Metanephros (tissue), 2 donors: ENCODE results near the gene SLC25A4.

DNA sequence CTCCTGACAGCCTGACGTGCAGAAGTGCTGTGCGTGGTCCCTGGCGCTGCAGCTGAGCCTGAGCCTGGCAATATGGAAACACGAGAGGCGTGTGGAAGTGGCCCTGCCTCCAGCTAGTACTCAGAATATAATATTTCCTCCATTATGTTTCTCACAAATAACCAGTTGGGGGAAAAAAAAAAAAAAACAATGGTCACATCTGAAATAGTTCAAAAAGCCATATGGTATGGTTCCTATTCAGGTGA lies 42.7 kb downstream of the IRF2 start:
- RAMPAGE, long total RNA = no peak

- RAMPAGE, long total RNA = no peak
Observed at GRCh38 chr4:184432300-184433051, 41.9 kb downstream of the IRF2 start.

GRCh38 chr4:184444817-184445392 lies 29.4 kb downstream of the IRF2 start:
- RAMPAGE, long total RNA = no peak

DNA sequence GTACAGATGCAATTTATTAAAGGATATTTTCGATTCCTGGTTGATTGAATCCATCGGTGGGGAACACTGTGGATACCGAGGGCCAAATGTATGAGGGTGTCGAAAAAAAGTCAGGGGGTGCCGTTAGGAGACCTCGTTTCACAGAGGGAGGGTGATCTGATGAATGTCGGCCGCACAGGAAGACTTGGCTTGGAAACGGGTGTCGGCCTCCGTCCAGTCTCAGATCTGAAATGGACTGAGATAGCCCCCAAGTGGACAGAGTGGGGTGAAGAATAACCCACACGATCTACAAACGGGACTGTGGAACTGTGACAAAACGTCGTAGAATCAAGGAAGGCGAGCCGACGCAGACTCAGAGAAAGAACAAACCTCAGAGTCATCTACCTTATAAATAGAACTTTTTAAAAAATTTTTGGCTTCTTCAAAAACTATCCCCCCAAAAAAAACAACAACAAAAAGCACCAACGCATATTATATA lies 63.6 kb upstream of the IRF2 start:
- RAMPAGE, long total RNA = no peak

DNA sequence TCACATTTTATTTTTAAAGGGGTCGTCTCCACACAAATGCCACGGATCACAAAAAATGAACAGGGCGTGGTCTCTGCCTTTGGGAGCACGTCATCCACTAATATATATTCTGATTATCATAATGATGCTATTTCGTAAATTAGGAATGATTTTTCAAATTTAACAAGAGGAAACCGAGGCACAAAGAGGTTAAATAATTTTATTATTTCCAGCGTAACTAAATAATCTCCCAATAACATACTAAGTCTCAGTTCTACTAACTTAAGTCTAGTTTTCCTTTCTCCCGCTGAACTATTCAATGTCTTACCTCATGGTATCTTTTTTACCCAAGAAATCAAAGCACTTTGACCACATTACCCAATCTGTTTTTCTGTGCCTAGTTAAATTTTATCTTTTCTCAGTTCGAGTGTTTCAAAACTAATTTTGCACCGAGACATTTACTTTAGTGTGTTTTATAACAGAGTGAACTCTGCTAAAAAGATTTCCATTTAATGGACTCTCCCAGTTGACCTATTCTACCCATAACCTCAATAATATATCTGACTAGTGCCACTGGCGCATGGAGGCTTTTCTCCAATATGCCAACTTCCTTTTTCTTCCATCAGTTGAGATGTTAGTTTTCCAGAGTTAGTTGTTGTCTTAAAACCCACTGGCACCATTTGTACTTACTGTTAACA lies 67.5 kb upstream of the IRF2 start:
- RAMPAGE, long total RNA = no peak

GRCh38 chr4:184773934-184774519 lies 40.1 kb upstream of the CENPU start:
- RAMPAGE, long total RNA = no peak

DNA sequence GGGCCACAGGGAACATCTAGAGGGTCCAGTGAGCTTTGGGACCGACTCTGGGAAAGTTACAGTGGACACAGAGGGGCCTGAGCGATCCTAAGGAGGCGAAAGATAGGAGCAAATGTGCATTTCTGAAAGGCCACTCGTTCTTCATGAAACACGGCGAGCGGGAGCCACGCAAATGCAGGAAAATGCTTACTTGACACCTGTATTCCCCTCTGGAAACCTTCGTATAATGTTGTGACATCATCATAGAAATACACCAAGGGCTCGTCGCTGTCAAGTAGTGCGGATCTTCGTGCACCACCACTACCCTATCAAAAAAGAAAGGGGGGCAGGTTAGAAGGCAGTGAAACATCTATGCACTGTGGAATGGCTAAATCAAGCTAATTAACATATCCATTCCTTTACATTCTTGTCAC lies 37.3 kb downstream of the ACSL1 start:
- RAMPAGE, long total RNA = no peak

- RAMPAGE, long total RNA = no peak
Observed at GRCh38 chr4:184854607-184855132, 28.9 kb upstream of the ACSL1 start.

- RAMPAGE, long total RNA = no peak
Observed at GRCh38 chr4:184960390-184960758, 57.9 kb upstream of the HELT start.

DNA sequence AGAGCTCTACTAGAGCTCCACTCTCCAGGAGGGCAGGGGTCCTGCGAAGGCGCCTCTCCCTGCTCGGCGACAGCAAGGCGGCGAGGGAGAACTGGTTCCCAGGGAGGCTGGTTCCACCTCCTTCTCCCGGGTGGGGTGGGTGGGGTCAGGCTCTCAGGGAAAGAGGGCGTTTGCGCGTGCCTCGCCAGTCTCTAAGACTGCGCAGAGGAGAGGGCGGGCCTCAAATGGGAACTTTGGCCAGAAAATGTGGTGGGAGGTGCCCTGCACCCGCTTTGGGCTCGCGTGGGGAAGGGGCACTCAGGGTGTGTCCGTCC lies 1.6 kb downstream of the HELT start:
- RAMPAGE, long total RNA = no peak

DNA sequence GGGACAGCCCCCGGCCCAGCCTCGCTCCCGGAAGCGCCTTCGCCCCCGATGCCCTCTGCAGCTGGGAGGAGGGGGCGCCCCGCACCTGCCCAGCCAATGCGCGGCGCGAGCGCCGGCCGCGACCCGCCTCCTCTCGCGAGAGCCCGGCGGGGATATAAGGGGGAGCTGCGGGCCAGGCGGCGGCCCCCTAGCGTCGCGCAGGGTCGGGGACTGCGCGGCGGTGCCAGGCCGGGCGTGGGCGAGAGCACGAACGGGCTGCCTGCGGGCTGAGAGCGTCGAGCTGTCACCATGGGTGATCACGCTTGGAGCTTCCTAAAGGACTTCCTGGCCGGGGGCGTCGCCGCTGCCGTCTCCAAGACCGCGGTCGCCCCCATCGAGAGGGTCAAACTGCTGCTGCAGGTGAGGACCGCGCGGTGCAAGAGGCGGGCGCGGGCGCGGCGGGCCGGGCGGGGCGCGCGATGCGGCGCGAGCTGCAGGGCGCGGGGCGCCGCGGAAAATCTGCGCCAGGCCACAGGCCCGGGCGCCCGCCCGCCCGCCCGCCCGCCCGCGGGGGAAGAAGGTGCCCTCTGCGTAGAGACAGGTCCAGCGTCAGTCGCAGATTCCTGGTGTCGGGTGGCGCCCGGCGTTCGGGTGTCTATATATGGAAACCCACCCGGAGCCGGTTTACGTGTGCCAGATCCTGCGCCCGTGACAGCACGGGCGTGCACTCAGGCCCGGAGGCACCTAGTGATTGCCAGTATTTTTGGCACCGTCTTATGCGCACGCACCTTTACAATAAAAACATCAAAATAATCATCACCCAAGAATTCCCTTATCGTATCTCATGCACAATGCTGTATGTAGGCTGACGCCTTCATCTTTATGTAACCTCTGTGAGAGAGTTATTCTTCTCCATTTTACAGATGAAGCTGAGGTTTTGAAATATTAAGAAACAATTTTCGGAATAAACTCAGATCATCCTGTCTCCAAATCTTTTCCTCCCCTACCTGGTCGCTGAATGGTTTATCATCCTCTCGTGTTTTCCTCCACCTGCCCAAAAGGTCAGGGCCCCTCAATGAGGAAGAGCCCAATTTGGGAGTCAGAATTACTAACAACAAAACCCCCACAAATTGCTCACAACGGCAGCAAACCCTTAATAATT lies at the start of gene SLC25A4:
Gene SLC25A4, plus strand, starts transcription at position 182 of the 1,141 bp plus-strand sequence.
- RAMPAGE, long total RNA = no peak

DNA sequence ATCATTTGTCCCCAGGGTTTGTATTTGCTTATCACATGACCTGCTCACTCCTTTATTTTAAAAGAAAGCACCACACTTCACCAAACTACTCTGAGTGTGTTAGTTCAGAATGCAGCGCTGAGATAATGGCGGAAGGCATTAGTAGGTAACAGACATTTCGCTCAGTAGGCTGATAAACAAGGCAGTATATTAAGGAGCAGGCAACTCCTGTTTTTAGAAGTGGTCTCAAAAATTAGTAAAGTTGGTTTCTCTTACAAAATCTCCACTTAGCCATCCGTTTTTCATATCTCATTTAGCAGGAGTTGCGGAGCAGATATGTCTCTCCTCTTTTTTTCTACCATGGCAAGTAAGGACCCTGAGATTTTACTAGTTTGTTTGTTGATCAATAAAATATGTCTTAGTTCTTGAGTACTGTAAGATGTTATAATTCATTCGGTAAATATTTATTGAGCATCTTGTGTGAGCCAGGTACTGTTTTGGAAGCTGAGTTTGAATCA lies 1.8 kb downstream of the SNX25 start:
- RAMPAGE, long total RNA = no peak

DNA sequence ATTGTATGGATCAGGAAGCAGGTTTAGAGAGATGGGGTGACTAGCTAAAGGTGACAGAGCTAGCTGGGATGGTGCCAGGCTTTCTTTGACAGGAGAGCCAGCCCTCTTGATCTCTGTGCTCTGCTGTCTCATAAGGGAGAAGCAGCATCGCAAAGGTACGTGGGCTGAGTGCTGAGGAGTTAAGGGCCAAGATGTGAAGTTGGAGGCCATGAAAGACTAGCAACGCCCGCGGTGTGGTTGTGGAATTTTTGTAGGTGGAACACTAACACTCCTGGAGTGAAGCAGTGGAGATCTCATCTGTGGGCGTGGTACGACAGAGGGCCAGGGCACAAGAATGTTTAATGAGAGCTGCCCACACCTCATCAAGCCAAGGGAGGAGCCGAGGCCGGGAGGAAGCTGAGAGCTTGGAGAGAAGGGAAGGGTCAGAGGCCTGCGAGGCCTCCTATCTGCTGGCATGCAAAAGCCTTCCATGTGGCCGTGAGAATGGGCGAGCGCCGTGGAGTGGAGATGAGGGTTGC lies 19.5 kb downstream of the SNX25 start:
- RAMPAGE, long total RNA = no peak

GRCh38 chr4:185351252-185351752 lies 44.4 kb downstream of the LRP2BP start:
- RAMPAGE, long total RNA = no peak

GRCh38 chr4:185380169-185380857 lies 15.4 kb downstream of the LRP2BP start:
- RAMPAGE, long total RNA = no peak

DNA sequence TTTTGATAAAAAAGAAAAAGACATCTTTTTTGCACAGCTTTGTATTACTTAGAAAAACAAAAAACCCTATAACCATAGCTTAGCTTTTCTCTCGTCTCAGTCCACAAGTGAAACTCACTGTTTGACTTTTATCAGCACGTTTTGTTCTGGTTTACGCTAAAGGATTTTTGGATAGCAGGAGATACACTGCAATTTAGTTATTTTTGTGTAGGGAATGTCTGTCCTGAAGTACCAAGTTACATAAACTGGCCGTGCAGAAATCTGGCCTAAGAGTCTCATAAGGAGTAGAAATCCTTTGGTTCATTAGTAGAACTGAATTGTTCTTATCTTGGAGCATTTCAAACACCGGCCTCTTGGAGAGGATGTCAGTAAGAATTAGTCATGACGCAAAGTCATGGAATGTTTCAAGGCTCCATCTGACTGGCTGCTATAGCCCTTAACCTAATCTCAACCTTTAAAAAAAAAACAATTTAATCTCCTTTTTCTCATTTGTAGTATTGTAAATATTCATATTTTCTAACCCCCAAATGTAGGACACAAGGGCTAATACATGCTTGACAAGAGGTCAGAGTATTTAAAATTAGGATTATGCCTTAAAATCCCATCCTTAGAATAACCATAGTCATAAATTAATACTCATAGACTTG lies 15.2 kb downstream of the PDLIM3 start:
- RAMPAGE, long total RNA = no peak

DNA sequence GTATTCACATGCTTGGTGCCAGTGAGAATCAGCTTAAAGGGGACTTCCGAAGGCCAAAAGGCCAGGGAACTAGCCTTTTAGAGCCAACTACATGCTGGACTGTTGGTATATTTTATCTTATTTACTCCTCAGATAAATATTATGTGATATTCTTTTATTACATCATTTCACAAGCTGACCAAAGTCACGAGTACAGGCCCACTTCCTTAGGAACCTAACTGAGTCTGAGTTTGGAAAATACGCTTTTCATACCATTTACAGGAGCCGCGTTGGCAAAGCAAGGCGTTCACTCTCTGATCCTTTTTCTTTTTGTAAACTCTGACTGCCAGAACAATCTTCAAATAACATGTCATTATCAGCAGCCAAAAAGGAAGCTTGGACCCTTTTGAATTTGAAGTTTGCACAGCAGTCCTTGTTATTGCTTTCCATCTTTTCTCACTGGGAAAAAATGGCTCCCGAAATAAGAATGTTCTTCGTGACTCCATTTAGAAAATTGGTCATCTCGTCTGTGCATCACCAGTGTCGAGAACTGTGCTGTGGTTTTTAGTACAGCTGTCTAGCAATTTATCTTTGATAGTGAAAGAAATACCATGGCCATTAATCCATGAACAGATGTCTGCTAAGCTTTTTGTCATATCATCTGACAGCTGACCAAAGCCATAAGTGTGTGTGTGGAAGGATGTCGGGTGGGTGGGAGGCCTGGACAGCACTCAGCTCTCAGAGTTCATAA lies 41.3 kb upstream of the PDLIM3 start:
- RAMPAGE, long total RNA = no peak

- RAMPAGE, long total RNA = no peak
Observed at GRCh38 chr4:185657210-185657837, 122.0 kb upstream of the PDLIM3 start.

- RAMPAGE, long total RNA = no peak
Observed at GRCh38 chr4:185673710-185674670, 138.0 kb downstream of the SORBS2 start.

DNA sequence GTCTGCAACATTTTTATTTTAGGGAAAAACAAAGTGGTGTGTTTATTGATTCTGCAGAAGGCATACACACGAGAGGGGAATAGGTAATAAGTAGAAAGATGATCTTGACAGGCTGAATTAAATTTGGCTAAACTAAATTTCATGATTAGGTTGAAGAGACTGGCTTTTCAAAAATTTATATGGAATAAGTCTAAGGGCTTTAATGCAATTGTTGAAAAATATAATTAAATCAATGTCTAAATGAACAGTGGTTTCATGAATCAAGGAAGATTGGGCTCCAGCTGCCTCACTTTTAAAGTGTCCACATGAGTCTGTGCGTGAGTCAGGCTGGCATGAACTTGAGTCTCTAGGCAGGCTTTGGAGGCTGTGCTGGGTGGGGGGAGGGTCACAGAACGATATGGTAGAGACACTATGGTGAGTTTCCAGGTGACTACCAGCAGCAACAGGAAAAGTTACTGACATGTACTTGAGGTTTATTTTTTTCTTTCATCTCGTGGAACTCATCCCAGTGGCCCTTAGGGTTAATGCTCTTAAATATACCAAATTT lies 111.9 kb downstream of the SORBS2 start:
- RAMPAGE, long total RNA = no peak